ENCODE data around the genes CFC1 and GPR148.

DNA sequence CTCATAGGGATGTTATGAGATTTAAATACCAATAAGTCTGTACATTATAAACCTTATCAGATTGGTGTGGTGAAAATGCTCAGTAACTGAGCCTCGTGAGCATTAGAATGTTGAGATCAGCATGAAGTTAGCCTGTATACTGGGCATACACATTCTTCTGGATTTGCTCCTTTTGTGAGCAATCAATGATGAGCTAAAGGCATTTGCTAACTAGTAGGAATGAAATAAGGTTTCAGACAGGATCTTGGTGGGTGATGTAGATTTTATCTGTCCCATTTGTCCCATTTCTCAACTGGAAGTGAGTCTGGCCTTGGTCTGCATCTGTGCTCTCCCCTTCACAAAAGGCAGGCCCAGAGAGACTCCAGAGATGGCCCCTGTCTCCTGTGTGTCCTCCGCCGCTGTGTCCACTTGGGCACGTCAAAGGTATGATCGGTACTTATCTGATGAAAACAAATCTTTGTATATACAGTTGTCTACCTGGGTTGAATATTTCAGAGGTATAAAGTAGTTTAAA is 3.2 kb upstream of the AMMECR1L start:
- PRO-cap, 5 experiments: no peak in any of the 5 experiments
- RAMPAGE, long total RNA, 2 experiments: no peak in any of the 2 experiments
- RRBS: no CpG with 5 or more reads among the region's 5 CpGs

- PRO-cap, 5 experiments: peak in 5 of 5 experiments; most common minus-strand start chr2:127893748 (in 4)
- RAMPAGE, long total RNA, 2 experiments: no peak in any of the 2 experiments
- RRBS: 34% methylated on average over 2 of the region's 7 CpGs
Measured at GRCh38 chr2:127893393-127894019, 7.8 kb upstream of the AMMECR1L start.

GRCh38 chr2:128012702-128013135 is 15.1 kb downstream of the SAP130 start:
- PRO-cap, 5 experiments: no peak in any of the 5 experiments
- RAMPAGE, long total RNA, 2 experiments: no peak in any of the 2 experiments
- RRBS: no CpG with 5 or more reads among the region's 4 CpGs

- PRO-cap, 5 experiments: no peak in any of the 5 experiments
- RAMPAGE, long total RNA, 2 experiments: no peak in any of the 2 experiments
- RRBS: no CpG with 5 or more reads among the region's 13 CpGs
Measured at GRCh38 chr2:128280111-128280919, 38.4 kb downstream of the HS6ST1 start.

GRCh38 chr2:128306014-128306754 is 12.5 kb downstream of the HS6ST1 start:
- PRO-cap, 5 experiments: peak in 4 of 5 experiments; most common plus-strand start chr2:128306247 (in 1); most common minus-strand start chr2:128306387 (in 4)
- RAMPAGE, long total RNA, 2 experiments: no peak in any of the 2 experiments
- RRBS: no CpG with 5 or more reads among the region's 20 CpGs

- PRO-cap, 5 experiments: no peak in any of the 5 experiments
- RAMPAGE, long total RNA, 2 experiments: no peak in any of the 2 experiments
- RRBS: 69% methylated on average over 3 of the region's 23 CpGs
Measured at GRCh38 chr2:128440481-128441555, 122.2 kb upstream of the HS6ST1 start.

GRCh38 chr2:128446362-128446791 is 127.7 kb upstream of the HS6ST1 start:
- PRO-cap, 5 experiments: no peak in any of the 5 experiments
- RAMPAGE, long total RNA, 2 experiments: no peak in any of the 2 experiments
- RRBS: no CpG with 5 or more reads among the region's 8 CpGs

DNA sequence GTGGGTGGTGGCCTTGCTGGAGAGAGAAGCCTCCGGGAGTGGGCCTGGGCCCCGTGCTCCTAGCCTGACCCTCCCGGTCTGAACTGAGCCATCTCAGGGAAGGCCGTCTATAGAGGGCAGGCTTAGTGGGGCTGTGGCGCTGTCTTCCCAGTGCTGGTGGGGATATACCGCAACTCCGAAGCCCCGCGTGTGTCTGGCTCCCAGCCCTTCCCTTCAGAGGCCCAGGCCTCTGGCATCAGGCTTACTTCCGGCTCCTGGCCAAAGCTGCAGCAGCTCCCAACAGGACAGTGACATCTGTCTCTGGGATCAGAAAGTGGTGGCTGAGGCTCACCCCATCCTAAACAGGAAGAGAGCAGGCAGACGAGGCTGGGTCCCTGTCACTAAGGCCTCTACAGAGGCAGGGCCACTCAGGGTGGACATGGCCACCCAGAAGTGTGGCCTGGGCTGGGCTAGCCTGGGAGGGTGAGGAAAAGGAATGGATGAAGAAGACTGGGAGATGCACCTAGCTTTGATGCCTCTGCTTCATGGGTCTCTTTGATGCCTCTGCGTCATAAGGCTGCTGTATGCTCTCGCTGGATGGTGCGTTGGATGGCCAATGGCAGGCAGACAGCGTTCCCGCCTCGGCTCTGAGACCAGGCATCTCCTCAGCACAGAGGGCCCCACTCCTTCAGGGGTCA is 131.2 kb upstream of the HS6ST1 start:
- PRO-cap, 5 experiments: no peak in any of the 5 experiments
- RAMPAGE, long total RNA, 2 experiments: no peak in any of the 2 experiments
- RRBS: 94% methylated on average over 3 of the region's 17 CpGs

DNA sequence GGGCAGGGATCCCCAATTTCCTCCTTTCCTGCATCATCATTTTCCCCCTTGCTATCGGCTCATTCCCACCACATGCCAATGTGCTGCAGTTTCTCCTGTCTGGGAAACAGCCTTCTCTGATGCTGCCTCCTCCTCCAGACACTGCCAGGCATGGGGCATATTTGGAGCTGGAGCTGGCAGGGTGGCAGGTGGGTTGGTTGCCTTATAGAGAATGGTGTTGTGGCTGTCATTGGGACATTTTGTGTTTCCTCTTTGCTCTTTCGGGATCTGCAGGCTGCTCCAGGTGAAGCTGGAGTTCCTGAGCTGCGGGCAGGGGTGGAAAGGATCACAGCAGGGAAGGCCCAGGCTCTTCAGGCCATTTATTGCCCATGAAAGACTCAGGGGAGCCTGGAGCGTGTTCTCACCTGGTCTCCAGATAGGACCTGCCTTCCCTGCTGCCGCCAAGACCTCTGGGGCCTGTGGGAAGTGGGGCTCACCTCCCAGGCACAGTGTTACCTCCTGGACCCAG is 192.4 kb upstream of the HS6ST1 start:
- PRO-cap, 5 experiments: peak in 1 of 5 experiments; most common plus-strand start position 284 of the sequence (in 1)
- RAMPAGE, long total RNA, 2 experiments: no peak in any of the 2 experiments
- RRBS: no CpG with 5 or more reads among the region's 5 CpGs

DNA sequence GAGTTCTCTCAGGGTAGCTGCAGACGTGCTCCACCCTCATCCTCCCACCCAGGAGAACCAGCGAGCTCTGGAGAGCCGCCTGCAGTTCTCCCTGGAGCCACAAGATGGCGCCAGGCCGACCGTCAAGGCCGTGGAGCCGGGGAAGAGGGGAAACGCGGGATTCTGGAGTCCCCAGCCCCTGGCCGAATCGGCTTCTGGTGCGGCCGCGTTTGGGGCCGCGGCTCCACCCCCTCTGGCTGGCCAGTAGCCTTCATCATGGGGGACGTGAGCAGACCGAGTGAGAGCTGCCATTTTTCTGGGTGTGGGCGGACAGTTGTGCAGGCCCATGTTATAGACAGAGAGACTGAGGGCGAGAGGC is 418.0 kb upstream of the HS6ST1 start:
- PRO-cap, 5 experiments: no peak in any of the 5 experiments
- RAMPAGE, long total RNA, 2 experiments: no peak in any of the 2 experiments
- RRBS: no CpG with 5 or more reads among the region's 21 CpGs

DNA sequence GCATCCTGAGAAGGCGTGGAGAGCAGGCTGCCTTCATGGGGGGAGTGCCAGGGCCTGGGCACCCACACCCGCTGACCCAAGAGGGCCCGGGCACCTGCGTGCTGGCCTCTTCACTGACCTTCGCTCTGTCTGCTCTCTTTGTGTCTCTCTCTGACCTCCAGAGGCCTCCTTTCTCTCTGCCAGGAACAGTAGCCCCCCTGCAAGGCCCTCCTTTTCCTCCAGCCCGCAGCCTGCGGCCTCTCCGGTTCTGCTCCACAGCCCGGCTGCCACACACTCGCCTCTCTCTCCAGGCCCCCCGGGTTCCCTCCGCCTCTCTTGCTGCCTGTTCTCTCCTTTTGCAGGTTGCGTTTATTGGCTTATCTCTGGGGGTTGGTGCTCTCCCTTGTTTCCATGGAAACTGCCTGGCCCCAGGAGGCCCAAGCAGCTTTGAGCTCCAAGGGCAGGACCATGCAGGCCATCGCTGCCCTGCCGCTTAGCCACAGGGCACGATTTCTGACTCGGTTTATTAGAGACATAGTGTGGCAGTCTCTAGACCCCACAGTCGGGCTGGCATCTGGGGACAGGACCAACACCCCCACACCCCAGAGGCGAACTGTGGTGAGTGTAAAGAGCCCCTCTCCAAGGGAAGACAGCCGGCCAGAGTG is 1.7 kb downstream of the MZT2B start:
- PRO-cap, 5 experiments: no peak in any of the 5 experiments
- RAMPAGE, long total RNA, 2 experiments: no peak in any of the 2 experiments
- RRBS: no CpG with 5 or more reads among the region's 20 CpGs

DNA sequence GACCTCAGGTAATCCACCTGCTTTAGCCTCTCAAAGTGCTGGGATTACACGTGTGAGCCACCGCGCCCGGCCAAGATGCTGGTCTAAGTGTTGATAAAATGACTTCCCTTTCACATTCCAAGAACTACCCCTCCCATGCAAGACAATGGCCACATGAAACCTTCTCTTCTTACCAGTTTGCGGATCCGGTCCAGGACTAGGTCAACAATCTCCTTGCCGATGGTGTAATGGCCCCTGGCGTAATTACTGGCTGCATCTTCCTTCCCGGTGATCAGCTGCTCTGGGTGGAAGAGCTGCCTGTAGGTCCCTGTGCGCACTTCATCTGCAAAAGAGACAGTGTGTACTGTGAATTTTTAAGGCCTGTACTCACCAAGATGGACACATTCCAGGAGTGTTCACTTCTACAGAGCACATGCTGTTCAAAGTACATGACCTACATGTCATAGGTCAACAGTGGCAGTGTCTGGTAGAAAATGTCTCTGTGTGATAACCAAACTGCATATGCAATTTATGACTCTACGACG is 3.3 kb downstream of the TUBA3E start:
- PRO-cap, 5 experiments: no peak in any of the 5 experiments
- RAMPAGE, long total RNA, 2 experiments: no peak in any of the 2 experiments
- RRBS: no CpG with 5 or more reads among the region's 12 CpGs

DNA sequence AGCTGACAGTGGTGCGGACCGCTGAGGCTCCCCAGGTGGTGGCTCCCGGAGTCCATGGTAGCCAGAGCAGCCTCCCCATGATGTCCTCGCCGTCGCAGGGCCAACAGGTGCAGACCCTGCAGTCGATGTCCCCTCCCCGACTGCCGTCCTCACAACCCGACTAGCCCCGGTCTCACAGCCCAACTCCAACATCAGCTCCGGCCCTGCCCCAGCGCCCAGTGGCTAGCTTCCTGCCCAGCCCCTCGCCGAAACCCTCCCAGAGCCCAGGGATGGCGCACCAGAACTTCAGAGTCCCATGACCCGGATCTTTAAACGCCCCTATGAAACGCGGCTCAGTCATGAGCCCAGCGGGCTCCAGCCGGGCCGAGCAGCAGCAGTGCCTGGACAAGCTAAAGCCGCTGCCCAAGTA is 53.7 kb upstream of the TUBA3E start:
- PRO-cap, 5 experiments: no peak in any of the 5 experiments
- RAMPAGE, long total RNA, 2 experiments: no peak in any of the 2 experiments
- RRBS: 33% methylated on average over 15 of the region's 24 CpGs

GRCh38 chr2:130288359-130288780 is 53.6 kb downstream of the CCDC115 start:
- PRO-cap, 5 experiments: no peak in any of the 5 experiments
- RAMPAGE, long total RNA, 2 experiments: no peak in any of the 2 experiments
- RRBS: 85% methylated on average over 15 of the region's 34 CpGs

- PRO-cap, 5 experiments: no peak in any of the 5 experiments
- RAMPAGE, long total RNA, 2 experiments: no peak in any of the 2 experiments
- RRBS: no CpG with 5 or more reads among the region's 6 CpGs
Measured at GRCh38 chr2:130375046-130375441, 19.2 kb downstream of the PTPN18 start.

DNA sequence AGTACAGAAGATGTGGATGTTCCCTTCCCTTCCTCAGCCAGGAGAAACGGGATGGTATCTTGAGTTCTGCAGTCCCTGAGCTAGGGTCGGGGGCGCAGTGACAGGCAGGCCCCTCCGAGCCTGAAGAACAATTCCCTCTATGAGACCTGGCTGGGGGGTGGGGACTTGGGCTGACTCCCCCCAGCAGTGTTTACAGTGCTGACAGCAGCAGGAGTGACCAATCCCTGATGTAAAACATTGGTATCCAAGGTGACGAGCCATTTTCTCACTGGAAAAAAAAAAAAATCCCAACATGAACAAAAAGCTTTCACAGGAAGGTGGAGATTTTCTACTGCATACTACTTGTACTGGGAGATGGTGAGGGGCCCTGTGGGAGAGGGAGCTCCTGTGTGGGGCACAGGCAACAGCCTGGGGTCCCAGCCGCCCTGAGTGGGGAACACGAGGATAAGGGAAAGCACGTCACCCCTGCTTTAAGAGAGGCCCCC is at the start of gene CFC1:
Gene CFC1, minus strand, starts transcription at position 166 of the 485 bp plus-strand sequence.
- PRO-cap, 5 experiments: no peak in any of the 5 experiments
- RAMPAGE, long total RNA, 2 experiments: no peak in any of the 2 experiments
- RRBS: no CpG with 5 or more reads among the region's 8 CpGs

GRCh38 chr2:130728821-130729263 is at the start of gene GPR148:
GPR148 (plus strand) TSS chr2:130729070.
- PRO-cap, 5 experiments: no peak in any of the 5 experiments
- RAMPAGE, long total RNA, 2 experiments: no peak in any of the 2 experiments
- RRBS: no CpG with 5 or more reads among the region's 3 CpGs

DNA sequence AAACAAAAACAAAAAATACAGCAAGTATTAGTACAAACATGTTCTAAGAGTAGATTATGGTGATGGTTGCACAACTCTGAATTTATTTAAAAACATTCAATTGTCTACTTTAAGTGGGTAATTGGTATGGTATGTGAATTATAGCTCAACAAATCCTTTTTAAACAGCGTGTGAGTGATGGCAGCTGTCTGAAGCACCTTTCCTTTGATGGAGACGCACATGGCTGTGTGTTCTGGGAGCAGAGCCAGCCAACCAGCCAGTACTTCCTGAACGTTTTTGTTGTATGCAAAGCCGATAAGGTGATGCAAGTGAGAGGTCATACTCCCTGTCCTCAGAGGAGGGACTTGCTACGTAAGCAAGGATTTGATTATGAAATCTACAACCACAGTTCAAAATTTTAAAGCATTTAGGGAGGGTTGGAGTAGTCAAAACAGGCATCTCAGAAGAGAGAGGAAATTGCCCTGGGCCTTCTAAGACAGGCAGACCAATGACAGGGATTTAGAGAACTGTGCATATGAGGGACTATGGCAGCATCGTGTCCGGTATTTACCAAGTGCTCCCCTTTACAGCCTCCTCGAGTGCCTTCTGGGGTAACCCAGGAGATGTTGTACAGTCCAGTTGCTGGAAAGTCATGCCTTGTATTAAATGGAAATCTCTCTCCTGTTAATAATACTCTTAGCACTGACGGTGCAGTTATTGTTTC is 28.2 kb downstream of the ARHGEF4 start:
- PRO-cap, 5 experiments: no peak in any of the 5 experiments
- RAMPAGE, long total RNA, 2 experiments: no peak in any of the 2 experiments
- RRBS: no CpG with 5 or more reads among the region's 9 CpGs

DNA sequence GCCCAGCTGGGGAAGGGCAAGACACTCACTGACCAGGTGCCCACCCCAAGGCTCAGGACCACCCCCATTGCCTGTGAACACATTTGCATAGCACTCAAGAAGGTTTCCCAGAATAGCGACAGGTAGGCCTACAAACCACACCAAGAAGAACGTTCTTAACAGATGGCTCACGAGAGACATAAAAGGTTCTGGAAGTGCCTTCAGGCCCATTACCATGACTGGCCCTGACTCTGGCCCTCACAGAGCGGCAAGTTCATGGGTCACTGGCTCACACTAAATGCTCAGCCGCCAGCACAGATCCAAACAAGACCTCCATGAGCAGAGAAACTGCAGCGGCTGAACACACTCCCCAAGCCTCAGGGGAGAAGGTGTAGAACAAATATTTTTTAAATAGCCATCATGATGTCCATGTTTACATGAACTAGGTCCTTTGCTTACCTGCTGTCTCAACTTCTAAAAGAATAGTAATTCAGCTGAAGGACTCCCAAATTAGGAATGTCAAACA is 43.9 kb downstream of the FAM168B start:
- PRO-cap, 5 experiments: no peak in any of the 5 experiments
- RAMPAGE, long total RNA, 2 experiments: no peak in any of the 2 experiments
- RRBS: no CpG with 5 or more reads among the region's 6 CpGs

DNA sequence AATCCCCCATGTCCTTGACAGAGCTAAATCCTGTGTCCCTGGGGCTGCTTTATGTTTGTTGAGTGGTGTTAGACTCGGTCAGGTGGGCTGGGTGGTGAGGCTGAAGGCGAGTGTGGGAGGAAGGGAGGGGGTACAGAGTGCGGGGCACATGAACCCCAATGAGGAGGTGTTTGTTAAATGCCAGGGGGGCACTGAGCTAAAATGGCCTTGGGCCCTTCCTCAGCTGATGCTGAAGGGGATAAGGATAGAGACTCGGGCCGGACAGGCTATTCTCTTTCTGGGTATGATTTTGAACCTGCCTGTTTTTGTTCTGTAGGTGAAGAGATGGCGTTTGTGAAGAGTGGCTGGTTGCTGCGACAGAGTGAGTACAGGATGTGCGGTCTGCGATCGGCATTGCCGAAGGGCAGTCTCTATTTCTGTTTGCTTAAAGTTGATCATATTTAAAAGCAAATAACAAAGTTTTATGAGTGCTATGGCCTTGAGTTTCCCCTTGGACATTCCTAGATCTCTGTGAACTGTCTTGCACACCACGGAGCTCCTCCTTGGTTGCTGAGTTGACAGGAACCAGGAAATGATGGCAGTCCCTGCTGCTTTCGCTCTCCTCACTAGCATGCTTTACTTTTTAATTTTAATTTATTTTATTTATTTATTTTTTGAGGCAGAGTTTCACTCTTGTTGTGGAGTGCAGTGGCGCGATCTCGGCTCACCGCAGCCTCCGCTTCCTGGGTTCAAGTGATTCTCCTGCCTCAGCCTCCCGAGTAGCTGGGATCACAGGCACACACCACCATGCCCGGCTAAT is 15.7 kb downstream of the PLEKHB2 start:
- PRO-cap, 5 experiments: no peak in any of the 5 experiments
- RAMPAGE, long total RNA, 2 experiments: no peak in any of the 2 experiments
- RRBS: no CpG with 5 or more reads among the region's 20 CpGs